Mesenteric fat pad (tissue), 1 donor: ENCODE measurements around the genes PEX26 and TMEM191B.

- PRO-cap: bidirectional peak, plus-strand start at chr22:18077992, minus-strand start at chr22:18077799
Measured at GRCh38 chr22:18077626-18078798, at the start of gene PEX26. Gene PEX26, plus strand, starts transcription at chr22:18077990.

GRCh38 chr22:18527384-18527836 lies at the start of gene TMEM191B:
Gene TMEM191B, plus strand, starts transcription at chr22:18527802.
- PRO-cap: no peak

GRCh38 chr22:19122896-19123511 lies 792 bp upstream of the DGCR2 start:
- PRO-cap: no peak

GRCh38 chr22:19127360-19127803 lies 3.7 kb upstream of the TSSK2 start:
- PRO-cap: no peak

- PRO-cap: no peak
Measured at GRCh38 chr22:19197484-19198491, 19.3 kb upstream of the SLC25A1 start.

- PRO-cap: no peak
Measured at GRCh38 chr22:19289863-19290731, 1.4 kb downstream of the CLTCL1 start.

GRCh38 chr22:19375375-19375973 lies 56.1 kb downstream of the HIRA start:
- PRO-cap: no peak

DNA sequence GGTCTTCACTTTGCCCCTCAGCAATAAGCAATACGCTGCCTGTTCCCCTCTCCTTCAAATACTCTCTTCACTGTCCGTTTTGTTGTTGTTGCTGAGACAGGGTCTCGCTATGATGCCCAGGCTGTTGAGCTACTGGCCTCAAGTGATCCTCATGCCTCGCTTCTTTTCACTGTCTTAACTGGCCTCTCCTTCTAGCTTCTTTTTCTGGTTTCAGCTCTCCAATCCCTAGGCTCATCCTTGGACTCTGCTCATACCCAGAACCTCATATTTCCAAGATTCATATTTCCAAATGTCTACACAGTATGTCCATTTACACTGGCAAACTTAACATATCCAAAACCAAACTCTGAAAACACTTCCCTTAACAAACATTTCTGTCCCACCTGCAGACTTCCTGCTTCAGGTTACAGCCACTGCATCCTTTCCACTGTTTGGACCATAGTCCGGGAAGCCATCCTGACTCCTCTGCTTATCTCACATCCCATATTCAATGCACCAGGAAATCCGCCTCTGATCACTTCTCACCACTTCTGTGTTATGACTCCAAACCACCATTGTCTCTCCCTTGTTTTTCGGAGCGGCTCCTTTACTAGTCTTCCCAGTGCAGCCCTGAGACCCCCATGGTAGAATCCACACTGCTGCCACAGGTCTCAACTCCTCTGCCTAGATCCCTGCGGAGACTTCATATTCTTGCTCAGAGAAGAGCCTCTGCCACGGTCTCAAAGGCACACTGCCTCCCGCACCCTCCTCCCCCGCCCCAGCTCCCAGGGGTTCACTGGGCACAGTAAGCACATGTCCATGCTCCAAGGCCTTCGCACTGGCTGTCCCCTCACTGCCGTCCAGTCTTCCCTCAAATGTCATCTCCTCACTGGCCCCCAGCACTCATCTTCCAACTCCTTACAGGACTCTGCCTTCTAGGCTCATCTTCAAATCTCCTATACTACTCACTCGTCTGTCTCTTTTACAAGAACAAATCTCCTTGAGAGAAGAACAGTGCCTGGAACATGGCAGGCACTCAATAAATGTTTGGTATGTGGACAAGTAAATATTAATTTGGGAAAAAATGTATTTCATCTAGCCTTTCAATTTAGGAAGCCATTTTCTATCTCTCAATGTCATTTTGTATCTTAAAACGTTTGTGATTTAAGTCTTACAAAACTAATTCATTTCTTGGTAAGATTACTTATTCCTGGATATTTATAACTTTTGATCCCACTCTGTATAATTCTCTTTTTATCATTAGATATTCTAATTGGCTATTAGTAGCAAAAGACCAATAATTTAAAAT lies 29.9 kb downstream of the HIRA start:
- PRO-cap: no peak

- PRO-cap: no peak
Measured at GRCh38 chr22:19424002-19424546, 7.5 kb downstream of the HIRA start.

DNA sequence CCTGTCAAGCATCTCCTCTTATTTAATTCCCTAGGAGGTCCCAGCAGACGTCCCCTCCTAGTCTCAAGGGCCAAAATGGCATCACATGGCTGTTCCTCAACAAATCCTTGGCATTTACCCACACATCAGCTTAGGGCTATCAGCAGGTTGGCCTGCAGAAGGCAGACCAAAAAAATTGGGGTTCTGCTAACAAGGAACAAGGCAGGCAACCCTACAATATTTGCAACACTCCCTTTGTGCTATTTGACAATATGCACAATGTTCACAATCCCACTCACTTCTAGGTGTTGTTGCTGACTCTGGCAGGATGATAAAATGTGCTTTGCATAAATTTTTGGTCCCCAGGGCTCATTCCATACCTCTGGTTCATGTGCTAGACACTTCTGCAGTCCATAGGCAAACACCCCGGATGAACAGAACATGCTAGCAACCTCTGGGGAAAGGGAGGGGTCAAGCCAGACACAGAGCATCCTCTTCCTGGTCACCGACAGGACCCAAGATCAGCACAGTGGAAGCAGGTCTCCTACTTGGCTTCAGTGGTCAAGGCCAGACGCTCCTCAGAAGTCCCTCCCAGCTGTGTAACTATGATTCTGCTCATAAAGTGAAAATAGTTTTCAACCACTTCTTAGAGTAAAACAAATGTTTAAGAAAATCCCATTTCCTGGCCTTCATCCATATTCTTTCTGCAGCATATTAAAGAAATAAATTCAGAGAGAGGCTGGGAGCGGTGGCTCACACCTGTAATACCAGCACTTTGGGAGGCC lies 6.4 kb downstream of the HIRA start:
- PRO-cap: no peak

- PRO-cap: no peak
Measured at GRCh38 chr22:19446180-19446821, 1.2 kb downstream of the C22orf39 start.

DNA sequence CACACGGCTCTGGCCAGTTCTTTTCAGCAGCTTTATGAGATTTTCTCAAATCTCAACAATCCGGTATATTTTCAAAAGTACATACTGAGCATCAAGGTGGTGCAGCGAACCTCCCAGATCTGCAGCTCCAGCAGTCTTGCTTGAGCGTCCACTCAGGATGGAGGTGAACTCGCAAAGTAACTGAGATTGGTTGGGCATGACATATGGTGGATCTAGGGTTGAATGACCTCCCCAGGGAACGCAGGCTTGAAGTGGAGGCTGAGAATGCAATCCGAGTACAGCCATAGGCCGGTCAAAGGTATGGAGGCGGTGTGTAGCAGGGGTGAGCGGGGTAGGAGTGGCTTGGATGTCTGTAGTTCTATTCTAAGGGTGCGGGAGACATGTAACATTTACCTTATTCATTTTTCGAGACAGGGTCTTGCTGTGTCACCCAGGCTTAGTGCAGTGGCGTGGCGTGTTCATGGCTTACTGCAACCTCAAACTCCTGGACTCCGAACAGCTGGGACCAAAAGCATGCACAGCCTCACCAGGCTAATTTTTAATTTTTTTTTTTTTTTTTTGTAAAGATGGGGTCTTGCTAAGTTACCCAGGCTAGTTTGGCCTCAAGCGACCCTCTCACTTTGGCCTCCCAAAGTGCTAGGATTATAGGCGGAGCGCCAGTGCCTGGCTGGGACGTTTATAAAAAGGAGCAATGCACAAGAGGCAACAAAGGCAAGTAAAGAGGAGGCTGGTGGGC lies 685 bp upstream of the C22orf39 start:
- PRO-cap: no peak

GRCh38 chr22:19503188-19504315 lies 20.7 kb downstream of the CLDN5 start:
- PRO-cap: no peak

DNA sequence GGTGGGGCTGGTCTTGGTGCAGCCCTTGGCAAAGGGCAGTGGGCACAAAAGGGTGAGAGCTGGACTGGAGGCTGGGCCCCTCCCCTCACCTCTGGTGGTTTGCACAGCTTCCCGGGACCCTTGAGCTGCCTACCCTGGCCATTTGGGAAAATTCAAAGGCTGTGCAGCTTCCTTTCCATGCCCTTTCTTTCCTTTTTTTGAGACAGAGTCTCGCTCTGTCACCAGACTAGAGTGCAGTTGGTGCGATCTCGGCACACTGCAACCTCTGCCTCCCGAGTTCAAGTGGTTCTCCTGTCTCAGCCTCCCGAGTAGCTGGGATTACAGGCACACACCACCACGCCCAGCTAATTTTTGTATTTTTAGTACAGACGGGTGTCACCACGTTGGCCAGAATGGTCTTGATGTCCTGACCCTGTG lies 3.1 kb downstream of the CLDN5 start:
- PRO-cap: no peak

DNA sequence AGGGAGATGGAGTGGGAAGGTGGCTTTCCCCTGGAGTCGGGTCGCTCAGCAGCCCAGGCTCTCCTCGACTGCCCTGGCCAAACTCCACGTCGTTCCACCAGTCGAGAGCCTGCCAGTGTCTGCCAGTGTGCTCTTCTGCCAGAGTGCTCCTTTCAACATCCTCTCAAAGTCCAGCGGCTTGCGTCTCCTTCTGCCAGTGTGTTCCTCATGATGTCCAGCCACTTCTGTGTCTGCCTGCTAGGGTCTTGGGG lies 62.6 kb upstream of the CLDN5 start:
- PRO-cap: no peak

GRCh38 chr22:19720392-19720905 lies 2.9 kb upstream of the GP1BB start:
- PRO-cap: no peak

DNA sequence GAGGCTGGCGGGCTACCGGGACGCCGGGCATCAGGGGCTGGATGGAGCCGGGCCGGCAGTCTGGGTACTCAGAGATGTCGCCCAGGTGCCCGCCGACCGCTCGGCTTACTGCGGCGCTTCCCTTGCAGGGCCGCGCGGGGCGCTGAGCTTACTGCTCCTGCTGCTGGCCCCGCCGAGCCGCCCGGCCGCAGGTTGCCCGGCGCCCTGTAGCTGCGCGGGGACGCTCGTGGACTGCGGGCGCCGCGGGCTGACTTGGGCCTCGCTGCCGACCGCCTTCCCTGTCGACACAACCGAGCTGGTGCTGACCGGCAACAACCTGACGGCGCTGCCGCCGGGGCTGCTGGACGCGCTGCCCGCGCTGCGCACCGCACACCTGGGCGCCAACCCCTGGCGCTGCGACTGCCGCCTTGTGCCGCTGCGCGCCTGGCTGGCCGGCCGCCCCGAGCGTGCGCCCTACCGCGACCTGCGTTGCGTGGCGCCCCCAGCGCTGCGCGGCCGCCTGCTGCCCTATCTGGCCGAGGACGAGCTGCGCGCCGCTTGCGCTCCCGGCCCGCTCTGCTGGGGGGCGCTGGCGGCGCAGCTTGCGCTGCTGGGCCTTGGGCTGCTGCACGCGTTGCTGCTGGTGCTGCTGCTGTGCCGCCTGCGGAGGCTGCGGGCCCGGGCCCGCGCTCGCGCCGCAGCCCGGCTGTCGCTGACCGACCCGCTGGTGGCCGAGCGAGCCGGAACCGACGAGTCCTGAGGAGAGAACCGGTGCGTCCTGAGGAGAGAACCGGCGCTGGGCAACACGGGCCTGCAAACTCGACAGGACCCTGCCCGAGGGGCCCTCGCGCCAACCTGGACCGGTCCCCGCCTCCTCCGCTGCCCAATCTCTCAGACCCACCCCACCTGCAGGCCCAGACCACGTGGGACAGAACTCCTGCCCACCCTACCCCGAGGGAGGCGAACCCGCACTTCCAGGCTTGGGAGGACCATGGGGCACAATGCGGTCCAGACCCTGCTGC lies 687 bp downstream of the GP1BB start:
- PRO-cap: no peak

GRCh38 chr22:19730623-19731297 lies 7.4 kb downstream of the GP1BB start:
- PRO-cap: no peak

- PRO-cap: no peak
Measured at GRCh38 chr22:19745037-19745868, 15.3 kb upstream of the TBX1 start.

GRCh38 chr22:19758371-19759004 lies 2.1 kb upstream of the TBX1 start:
- PRO-cap: no peak